GM12892 (cell line): Measurements from ENCODE around the genes ZNRF2 and RP9.

GRCh38 chr7:30157629-30158269, 23.0 kb downstream of the MTURN start:
- RRBS, result no CpG with 5 or more reads among the region's 9 CpGs

GRCh38 chr7:30284542-30285474, at the start of gene ZNRF2:
ZNRF2 (plus strand) TSS chr7:30284597.
- RRBS, result under 1% methylated on average over 37 of the region's 133 CpGs

- RRBS, result no CpG with 5 or more reads among the region's 12 CpGs
These were observed 7.7 kb downstream of the NOD1 start for GRCh38 chr7:30470568-30471673.

GRCh38 chr7:30706960-30707409, 24.7 kb upstream of the CRHR2 start:
- RRBS, result no CpG with 5 or more reads among the region's 6 CpGs

DNA sequence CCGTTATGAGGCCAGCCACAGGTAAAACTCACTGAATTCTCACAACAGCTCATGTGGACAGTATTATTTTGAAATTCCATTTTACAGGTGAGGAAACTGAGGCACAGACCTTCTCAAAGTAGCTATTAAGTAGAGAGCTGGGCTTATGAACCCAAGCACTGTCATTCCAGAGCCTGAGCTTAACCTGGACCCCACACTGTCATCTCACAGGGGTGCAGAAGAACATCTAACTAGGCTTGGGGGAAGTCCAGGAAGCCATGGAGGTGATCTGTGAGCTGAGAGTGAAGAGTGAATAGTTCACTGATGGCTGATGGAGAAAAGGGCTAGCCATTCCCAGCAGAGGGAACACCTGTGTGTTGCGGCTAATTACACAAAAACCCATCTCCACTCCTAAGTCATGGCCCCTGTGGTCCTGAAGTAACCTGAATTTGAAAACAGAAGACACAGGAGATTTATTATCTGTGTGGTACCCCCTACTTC, 8.7 kb downstream of the INMT start:
- RRBS, result no CpG with 5 or more reads among the region's 2 CpGs

DNA sequence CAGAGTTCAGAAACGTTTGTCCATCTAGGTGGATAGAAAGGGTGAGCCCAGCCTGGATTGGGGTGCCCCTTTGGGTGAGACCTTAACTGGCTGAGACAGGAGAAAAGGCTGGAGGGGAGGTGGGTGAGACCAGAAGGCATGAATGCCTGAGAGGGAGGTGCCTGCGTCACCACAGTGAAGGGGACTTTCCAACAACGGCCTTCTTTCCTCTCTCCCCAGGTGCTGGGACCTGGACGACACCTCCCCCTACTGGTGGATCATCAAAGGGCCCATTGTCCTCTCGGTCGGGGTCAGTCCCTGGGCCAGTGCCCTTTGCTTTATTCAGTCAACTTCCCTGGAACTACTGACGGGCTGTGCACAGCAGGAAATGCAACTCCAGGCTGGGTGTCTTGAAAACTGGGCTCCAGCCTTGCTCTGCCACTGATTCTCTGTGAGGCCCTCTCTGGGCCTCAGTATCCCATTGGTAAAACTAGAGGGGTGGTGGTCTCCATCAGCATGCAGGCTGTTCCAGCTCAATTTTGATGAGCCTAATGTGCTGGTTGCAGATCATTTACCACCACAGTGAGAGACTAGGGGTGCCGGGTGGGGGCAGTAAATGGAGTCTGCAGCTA, 11.1 kb downstream of the GHRHR start:
- RRBS, result no CpG with 5 or more reads among the region's 8 CpGs

GRCh38 chr7:31027169-31027878, 24.8 kb upstream of the ADCYAP1R1 start:
- RRBS, result no CpG with 5 or more reads among the region's 19 CpGs

DNA sequence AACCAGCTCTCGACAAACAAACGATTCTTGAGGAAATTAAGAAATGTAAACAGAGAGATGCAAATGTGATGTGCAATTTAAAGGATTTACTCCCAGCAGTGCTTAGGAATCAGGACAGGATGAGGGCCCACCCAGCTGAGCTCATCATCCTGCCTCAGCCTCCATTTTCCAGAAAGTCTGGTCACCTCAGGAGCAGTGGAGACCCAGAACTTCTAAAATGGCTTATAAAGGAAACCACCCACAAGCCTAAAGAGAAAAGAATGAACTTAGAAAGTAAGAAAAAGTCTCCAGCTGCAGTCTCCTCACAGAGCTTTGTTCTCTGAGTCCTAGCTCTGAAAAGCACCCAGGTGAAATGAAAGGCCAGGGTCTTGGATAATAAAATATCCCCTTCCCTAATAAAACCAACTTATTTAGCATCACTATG, 83.0 kb downstream of the PDE1C start:
- RRBS, result no CpG with 5 or more reads among the region's 2 CpGs

GRCh38 chr7:32070062-32070340, 206 bp downstream of the PDE1C start:
- RRBS, result no CpG with 5 or more reads among the region's 8 CpGs

DNA sequence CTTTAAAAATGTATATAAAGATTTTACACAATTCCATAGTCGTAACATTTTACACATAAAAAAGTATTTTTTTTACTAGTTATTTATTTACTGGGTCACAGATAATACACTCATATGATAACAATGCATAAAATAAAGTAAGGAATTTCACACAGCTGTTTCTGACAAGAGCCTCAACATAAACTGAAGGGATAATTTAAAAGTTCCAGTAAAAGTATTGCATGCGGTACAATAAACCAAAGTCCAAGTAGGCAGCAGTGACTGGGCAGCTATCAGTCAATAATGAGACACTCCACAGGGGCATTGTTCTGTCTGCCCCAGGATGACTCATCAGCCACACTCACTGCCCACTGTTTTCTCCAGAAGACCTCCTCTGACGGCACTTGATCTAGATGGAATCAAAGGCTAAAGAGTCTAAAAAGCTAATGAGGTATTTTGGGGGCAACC, 174.8 kb downstream of the AVL9 start:
- RRBS, result no CpG with 5 or more reads among the region's 3 CpGs

DNA sequence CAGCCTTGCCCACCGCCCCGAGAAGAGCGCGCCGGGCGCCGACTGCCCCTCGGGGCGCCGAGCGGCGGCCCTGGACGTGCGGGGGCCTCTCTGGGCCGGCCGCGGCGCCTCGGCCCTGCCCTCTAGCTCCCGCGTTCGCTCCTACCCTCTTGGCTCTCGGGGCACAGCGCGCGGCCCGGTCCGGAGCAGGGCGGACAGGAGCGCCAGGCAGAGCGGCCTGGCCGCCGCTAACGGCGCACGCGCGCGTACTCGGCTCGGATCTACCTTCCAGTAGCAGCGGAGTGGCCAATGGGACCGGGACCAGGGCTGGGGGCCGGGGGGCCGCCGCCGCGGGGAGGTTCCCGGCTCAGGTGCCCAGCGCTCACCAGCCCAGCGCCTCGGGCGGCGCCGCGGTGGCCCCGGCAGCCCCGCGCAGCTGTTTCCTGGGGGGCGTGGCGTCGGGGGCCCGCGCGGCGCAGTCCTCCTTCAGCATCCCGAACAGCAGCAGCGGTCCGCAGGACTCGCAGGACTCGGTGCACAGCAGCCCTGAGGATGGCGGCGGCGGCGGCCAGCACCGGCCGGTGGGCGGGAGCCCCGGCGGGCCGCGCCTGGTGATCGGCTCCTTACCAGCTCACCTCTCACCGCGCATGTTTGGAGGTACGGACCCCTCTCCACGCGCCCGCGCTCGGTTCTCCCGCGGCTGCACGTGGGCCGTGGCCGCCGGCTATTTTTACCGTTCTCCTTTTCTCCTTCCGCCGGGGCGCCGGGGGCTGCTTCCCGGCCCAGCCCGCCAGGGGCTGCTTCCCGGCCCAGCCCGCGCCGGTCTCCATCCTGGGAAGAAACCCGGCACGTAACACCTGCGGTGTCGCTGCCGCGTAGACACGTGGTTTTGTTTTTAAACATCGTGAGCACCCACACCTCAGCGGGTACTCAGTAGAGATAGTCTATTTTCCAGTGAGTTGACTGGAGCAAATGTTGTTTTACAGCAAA, 162.9 kb downstream of the KBTBD2 start:
- RRBS, result 4% methylated on average over 15 of the region's 117 CpGs

GRCh38 chr7:32864806-32865890, 26.4 kb downstream of the KBTBD2 start:
- RRBS, result no CpG with 5 or more reads among the region's 4 CpGs

- RRBS, result no CpG with 5 or more reads among the region's 7 CpGs
These were observed 12.0 kb downstream of the RP9 start for GRCh38 chr7:33097088-33097733.

DNA sequence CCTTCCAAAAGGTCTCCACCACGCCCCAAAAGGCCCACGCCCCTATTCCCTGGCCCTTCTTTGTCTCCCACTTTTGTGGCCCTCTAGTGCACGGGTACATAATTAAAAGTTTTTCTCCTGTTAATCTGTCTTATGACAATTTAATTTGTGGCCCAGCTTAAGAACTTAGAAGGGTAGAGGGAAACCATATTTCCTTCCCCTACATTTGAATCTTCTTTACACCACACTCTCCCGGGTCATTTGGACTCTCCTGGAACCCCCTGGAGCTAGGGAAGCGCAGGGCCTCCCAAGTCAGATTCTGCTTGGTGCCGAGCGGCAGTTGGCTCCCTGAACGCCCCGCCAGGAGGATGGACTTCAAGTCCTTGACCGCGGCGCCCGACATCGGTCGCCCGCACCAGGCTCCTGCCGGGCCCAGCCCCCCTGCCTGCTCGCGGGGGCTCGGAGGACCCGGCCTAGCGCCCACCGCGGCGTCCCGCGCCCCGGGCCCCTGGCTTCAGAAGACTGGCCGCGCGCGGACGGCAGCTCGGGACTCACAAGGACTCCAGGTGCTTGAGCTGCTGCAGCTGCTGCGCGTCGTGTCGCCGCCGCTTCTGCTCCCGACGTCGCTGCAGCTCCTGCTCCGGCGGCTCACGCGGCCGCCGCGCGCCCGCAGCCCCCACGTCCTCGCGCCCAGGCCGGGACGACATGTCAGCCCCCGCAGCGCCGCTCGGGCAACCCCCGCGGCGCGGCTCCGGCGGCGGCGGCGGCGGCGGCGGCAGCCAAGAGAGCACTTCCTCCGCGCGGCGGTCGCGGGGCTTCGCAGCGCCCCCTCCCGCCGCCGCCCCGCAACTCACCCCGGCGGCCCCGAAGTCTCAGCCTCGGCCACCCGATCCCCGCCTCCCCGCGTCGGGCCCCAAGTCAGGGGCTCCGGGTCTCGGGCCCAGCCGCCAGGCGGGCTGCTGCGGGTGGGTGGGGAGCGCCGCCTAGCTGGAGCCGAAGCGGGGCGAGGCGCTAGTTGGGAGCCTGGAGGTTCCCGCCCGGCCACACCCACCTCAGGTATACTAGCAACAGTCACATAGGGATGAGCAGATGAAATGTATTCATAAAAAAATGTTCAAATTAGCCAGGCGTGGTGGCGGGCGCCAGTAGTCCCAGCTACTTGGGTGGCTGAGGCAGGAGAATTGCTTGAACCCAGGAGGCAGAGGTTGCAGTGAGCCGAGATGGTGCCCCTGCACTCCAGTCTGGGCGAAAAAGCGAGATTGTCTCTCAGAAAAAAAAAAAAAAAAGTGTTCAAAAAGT, at the start of gene RP9:
Gene RP9 (minus strand): TSS at position 718 of the 1,278 bp plus-strand sequence.
- RRBS, result under 1% methylated on average over 38 of the region's 113 CpGs

GRCh38 chr7:33527058-33527704, 378.2 kb upstream of the BMPER start:
- RRBS, result no CpG with 5 or more reads among the region's 30 CpGs

- RRBS, result no CpG with 5 or more reads among the region's 2 CpGs
These were observed 351.3 kb upstream of the BMPER start for GRCh38 chr7:33553956-33554595.

DNA sequence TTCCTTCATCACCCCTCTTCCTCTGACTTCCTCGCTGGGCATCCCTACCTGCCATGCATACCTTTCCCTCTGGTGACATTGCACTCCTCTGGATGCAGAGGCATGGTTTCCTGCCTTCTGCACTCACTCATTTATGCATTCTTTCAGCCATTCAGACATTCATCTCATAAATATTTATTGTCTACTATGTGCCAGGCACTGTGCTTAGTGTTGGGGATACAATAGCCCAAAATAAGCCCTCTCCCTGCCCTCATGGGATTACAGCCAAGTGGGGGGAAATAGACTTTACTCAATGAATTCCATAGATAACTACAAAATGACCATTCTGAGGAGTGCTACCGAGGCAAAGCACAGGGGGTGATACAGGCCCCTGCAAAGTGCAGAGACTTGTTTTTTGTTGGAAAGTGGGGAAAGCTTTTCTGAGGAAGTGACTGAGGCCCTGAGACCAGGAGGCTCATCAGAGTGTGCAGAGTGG, 274.6 kb upstream of the BMPER start:
- RRBS, result no CpG with 5 or more reads among the region's 2 CpGs

DNA sequence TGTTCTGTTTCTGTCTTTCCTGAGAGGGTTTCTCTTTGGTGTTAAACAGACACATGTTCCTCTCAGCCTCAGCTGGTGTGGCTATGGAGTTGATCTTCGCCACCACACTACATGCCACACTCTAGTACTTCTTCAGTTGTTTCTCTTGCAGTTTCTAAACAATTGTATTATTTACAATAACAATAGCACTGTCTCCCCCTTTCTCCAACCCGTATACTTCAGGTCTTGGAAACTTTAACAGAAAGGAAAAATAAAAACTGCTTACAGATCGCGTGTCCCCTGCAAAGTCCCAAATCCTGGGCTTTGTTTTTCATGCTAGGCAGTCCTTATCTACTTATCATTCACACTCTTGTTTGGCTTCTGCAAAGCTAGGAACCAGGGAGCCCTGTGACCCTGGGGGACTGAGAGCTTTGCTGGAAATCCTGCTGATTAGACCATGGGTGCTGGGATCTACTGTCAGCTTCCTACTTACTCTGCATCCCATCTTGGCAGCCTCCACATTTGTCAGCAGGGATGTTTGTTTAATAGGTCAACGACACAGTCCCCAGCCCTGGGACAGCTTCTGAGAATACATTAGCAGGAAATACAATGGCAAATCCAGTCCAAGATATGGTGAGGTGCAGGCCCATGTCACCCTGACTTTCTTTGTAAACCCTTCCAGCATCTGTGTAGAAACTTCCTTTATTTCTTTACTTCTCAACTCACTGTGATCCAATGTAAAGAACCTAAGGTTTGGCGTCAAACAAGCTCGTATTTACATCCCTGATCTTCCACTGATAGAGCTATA, 193.8 kb upstream of the BMPER start:
- RRBS, result no CpG with 5 or more reads among the region's 7 CpGs

GRCh38 chr7:33921461-33922213, 16.3 kb downstream of the BMPER start:
- RRBS, result no CpG with 5 or more reads among the region's 15 CpGs

DNA sequence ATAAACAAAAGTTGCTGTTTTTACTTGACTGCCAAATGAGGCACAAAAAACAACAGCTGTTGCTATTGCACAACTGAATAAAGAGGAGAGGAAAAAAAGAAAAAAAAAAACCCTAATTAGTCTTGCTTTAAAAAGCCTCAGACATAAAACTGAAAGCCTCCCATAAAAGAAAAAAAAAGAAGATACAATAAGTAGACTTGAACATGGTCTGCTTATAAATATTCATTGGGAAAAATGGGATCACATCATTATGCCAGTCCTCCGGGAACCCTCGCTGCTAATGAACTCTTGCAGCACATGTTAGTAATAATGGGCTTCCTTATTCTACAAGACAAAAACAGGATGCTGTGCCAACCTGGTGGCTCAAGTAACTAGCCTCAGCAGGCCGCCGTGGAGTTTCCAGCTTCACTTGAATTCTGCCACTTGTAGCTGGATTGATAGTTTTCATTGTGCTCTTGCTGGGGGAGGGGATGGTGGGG, 153.6 kb downstream of the BMPER start:
- RRBS, result no CpG with 5 or more reads among the region's 4 CpGs